Breast epithelium (tissue), 2 donors: ENCODE measurements around a stretch of chr12.

DNA sequence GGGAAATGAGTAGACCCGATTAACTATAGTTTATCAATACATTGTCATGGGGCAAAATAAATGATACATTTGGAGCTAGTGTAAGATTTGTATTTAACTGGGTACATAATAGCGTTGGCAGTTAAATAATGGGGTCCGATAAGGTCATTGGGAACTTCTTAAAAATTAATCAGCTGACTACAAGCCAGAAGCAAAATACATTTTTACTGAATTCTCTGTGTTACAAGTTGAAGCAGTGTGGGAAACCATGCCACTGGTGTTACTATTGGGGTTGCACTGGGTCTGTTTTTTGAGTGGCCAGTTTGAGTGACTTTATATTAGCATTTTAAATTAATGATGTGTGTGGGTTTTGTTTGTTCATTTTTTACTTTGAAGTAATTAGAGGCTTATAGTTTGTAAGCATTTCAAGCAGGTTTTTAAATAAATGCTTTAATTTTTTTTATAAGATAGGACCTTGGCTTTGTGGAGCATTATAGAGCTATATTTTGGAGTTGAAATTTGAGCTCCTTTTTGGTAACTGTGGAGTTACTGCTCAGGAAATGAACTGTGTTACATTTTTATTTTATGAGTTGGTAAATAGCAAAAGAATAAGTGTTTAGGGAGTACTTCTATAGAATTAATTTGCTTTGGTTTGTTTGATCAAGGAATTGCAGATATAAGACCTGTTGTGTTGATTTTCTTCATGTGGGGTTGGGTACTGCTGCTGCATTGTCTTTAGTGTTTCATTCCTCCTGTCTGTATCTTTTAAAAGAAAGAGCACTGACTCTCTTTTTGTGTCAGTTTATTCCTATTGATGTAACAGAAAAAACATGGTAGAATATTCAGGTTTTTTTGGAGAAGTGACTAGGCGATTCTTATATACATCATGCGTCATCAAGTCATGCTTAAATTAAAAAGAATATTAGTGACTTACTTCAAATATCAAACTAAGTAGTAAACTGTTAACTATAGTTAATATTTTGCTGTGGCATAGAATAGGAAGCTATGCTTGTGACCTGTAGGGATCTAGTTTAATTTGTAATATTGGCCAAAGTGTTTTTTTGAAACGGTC, 3.5 kb downstream of the ATP2A2 start:
- PRO-cap, result no peak
- RAMPAGE, long total RNA, 2 experiments, result no peak in any of the 2 experiments

- PRO-cap, result no peak
- RAMPAGE, long total RNA, 2 experiments, result no peak in any of the 2 experiments
Observed at GRCh38 chr12:110327445-110328165, 46.6 kb downstream of the ATP2A2 start.

GRCh38 chr12:110343085-110343938, 60.2 kb downstream of the ANAPC7 start:
- PRO-cap, result no peak
- RAMPAGE, long total RNA, 2 experiments, result no peak in any of the 2 experiments

DNA sequence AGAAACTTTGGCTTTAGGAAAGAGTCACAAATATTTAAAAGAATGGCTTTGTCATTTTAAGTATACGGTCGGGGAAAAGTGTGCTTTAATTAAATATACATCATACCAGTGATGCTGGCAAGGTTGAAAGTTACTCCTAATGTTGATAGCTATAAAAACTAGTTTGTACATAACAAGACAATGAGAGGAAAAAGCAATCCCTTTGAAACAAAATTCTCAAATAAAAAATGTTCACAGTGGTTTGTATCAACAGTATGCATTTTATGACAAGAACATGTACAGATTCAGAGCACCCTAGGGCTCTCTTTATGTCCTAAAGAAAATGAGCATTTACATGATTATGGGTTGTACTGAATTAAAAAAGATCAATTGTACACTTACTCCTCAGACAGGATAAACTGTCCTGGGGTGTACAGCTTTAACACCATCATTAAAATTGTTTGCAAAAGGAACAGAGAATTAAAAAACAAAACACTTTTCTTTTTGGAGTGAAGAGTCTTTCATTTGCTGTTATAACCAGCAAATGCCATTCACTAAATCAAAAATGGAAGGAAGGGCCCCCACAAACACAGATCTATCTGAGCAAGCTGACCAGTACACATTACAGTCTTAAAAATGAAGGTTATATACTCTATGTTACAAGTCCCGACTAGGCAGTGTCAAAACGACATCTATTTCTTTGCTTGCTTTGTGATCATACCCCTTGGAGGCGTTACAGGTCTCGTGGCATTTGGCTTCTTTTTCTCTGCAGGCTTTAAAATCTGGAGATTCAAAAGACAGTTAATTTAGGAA, 22.1 kb downstream of the PPP1CC start:
- PRO-cap, result no peak
- RAMPAGE, long total RNA, 2 experiments, result no peak in any of the 2 experiments

DNA sequence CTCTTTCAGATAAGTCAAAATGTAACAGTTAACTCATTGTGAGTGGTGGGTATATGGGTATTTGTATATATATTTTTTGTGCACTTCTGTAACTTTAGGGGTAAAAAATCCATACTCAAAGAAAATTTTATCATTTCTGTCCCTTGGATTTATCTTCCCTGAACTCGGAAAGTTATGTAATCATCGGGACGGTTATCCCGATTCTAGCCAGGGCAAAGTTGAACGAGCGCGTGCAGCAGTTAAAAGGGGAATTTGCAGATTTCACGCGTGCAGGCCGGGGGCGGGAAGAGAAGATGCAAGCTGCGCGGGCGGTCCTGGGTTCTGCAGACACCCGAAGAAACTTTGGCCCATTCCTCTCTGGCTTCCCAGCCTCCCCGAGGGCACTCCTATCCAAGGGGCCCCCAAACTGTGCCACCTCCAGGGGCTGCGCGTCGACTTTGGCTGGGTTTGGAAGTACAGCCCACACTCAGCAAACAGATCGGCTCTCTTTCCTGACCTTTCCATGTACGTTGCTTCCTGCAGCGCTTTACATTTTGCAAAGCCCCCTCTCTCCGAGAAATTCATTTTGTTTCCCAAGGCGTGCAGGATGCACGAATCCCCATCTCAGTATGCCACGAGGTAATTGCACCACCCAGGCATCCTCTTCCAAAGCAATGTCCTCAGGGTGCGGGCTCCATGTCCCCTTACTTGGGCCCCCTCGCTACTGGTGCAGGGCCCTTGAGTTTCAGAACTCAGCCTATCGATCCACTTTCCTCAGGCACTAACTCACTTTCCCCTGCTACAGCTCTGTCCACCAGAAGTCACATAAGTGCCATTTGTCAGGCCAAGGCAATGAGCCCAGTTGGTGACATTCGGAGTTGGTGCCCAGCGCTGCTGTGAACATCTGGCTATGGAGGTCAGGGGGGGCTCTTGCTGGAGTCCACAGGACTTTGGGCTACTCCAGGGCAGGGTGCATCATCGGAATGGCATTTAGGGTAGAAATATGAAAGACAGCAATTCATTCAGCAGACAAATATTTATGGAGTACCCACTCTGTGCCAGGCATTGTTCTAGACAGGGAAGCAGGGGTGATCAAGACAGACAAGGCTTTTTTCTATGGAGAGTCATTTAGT, 1.1 kb upstream of the PPP1CC start:
- PRO-cap, result no peak
- RAMPAGE, long total RNA, 2 experiments, result no peak in any of the 2 experiments

DNA sequence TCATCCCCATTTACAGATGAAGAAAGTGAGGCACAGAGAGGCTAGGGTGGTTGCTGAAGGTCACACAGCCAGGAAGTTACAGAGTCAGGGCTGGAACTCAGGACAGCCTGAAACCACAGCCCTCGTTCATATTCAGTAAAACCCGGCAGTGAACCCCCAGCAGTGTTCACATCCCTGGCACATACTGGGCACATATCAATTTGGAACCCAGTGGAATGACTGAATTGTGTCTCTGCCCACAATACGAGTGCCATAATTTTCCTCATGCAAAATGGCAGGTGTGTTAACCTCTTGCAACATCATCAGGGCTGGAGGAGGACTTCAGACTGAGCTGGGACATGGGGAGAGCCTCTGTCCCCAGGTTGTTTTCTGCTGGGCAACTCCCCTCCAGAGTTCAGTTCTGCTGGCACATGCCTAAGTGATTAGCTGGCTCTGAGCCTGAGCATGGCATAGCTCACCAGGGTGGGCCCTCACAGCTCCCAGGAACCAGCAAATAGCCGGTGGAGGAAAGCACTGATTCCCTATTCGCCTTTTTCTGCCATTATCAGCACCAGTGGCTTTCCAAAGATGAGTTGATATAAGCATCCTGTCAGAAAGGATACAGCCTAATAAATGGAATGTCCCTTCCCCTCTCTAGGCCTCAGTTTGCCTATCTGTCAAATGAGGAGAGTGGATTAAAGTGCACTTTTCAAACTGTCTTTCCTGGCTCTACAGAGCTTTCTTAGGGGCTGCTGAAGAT, 2.2 kb upstream of the PPP1CC start:
- PRO-cap, result no peak
- RAMPAGE, long total RNA, 2 experiments, result no peak in any of the 2 experiments

DNA sequence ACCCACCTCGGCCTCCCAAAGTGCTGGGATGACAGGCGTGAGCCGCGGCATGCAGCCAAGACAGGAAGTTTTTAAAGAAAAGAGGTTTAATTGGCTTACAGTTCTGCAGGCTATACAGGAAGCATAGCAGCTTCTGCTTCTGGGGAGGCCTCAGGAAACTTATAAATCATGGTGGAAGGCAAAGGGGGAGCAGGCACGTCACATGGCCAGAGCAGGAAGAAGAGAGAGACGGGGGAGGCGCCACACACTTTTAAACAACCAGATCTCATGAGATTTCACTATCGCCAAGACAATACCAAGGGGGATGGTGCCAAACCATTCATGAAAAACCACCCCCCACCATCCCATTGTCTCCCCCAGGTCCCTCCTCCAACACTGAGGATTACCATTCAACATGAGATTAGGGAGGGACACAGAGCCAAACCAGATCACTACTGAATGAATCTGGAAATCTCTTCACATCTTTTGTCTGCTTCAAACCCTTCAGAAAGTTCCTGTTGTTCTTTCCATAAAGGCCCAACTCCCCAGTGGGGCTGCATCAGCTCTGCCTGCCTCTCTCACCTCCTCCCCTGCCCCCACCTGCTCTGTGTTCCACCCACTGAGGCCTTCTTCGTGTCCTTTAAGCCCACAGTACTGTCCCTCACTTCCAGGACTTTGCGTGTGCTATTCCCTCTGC, 14.2 kb downstream of the CCDC63 start:
- PRO-cap, result no peak
- RAMPAGE, long total RNA, 2 experiments, result no peak in any of the 2 experiments

GRCh38 chr12:110913160-110913800, 7.1 kb downstream of the MYL2 start:
- PRO-cap, result no peak
- RAMPAGE, long total RNA, 2 experiments, result no peak in any of the 2 experiments

DNA sequence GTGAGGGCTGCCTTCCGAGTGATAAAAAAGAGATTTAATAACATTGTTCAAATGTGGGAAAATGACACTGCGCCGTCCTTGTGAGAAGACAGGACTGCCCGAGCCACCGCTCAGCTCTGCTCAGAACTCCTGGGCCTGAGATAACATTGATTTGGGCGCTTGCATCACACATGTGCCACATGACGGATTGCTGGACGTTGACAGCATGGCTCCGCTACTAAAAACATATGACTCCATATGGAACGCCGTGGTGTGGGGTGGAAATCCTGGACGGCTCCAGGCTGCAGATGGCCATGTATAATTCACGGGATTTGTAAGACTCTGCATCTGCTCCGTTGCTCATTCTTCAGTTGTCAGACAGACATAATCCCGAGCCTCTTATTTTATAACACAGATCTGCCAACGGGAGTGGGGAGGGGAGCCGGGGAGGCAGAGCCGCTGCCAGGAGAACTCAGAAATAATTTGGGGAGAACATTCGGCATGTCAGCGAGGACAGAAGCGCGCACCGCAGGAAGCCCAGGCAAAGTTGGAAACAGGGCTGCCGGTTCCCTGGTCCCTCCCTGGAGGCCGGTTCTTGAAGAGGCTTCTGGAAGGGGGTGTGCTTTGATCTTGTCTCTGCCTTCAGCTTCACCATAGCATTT, 45.7 kb upstream of the MYL2 start:
- PRO-cap, result no peak
- RAMPAGE, long total RNA, 2 experiments, result no peak in any of the 2 experiments

GRCh38 chr12:111033669-111034039, 311 bp upstream of the CUX2 start:
- PRO-cap, result no peak
- RAMPAGE, long total RNA, 2 experiments, result no peak in any of the 2 experiments

- PRO-cap, result no peak
- RAMPAGE, long total RNA, 2 experiments, result no peak in any of the 2 experiments
Observed at GRCh38 chr12:111360903-111361649, 7.8 kb downstream of the PHETA1 start.

GRCh38 chr12:111368157-111368865, 584 bp downstream of the PHETA1 start:
- PRO-cap, result no peak
- RAMPAGE, long total RNA, 2 experiments, result no peak in any of the 2 experiments

DNA sequence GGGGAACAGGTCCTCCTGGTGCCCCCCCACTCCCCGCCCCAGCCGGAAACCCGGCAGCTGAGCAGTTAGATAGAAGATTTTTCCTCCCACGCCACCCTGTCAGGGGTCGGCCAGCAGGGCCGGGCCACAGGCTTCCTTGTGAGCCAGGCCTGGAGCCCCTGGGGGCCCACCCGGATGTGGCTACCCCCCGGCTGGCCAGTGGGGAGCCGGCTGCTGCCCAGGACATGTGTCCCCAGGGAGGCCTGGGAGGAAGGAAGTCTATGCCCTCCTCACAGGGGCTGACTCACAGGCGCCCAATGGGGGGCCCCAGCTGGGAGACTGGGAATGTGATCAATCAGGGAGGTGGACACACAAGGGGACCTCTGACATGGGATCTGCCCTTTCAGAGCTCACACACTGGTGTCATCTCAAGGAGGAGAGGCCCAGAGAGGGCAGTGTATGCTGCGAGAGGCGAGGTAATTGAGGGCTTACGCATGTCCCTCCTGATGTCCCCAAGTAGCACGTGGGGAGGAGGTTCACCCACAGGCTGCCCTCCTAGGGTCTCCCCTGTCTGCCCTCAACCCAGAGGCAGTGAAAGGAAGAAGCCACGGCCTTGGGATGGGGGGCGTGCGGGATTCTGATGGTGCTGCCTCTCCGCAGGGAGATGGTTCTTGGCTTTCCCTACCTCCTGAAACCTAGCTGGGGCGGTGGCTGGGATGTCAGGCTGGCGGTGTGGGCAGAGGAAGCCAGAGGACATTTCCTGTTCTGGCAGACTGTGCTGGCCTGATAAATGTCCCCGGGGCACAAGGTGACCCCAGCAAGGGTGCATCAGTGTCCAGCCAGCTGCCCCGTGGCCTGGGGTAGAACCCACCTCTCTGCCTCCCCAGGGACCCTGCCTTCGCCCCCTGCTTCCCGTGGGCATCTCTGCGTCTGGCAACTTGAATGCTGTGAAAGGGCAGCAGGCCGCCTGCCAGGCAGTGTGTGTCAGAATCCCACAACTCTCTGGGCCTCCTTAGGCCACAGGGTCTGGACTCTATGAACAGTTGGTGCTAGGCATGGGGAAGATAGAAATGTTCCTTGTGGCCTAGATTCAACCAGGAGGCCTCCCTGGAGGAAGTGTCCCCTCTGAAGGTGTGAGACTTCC, 4.5 kb downstream of the SH2B3 start:
- PRO-cap, result no peak
- RAMPAGE, long total RNA, 2 experiments, result no peak in any of the 2 experiments

- PRO-cap, result no peak
- RAMPAGE, long total RNA, 2 experiments, result no peak in any of the 2 experiments
Observed at GRCh38 chr12:111437649-111438346, 32.1 kb downstream of the SH2B3 start.

DNA sequence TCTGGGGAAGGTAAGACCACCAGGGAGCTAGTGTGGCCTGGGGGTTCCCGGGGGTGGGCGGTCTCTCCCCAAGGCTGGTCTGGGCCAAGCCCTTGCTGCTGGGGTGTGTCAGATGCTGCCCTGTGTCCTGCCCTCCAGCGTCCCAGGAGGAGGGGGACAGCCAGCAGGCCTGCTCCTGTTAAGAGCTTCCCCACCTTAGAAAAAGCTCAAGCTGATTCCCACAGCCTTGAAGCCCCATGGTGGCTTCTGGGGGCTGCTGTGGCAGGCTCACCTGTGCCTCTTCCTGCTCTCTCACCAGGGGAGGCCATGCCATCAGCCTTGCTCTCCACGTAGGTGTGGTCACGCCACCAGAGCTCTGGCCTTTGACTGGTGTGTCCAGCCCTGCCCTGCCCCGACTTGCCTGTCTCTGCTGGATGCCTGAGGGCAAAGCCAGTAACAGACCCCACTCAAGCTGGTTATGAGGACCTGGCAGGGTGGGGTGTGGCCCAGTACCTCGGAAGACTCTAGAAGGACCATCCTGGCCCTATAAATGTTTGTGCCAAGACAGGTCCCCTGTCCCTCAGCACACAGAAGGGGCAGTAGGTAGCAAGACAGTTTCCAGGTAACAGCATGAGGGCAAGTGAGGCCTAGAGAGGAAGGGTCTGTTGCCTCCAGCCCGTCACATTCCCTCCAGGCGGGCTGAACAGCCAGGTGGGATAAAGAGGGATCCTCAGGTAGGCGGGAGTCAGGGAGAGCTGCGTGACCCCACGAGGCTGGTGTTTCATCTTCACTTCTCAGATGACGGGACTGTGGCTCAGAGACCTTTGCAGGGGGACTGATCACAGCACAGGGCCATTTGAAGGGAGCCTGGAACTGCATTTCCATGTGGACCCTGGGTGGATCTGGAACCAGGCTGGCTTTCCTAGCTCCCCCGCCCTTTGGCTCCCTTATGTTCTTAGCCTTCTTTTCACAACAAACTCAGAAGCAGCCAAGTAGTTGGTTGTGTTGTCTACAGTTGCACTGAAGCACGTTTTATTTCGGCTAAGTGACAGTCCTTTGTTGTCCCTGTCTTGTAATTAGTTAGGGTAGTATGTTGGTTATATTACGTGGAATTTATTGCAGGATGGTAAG, 37.1 kb downstream of the SH2B3 start:
- PRO-cap, result no peak
- RAMPAGE, long total RNA, 2 experiments, result no peak in any of the 2 experiments

GRCh38 chr12:111454553-111455065, 48.9 kb downstream of the SH2B3 start:
- PRO-cap, result no peak
- RAMPAGE, long total RNA, 2 experiments, result no peak in any of the 2 experiments

DNA sequence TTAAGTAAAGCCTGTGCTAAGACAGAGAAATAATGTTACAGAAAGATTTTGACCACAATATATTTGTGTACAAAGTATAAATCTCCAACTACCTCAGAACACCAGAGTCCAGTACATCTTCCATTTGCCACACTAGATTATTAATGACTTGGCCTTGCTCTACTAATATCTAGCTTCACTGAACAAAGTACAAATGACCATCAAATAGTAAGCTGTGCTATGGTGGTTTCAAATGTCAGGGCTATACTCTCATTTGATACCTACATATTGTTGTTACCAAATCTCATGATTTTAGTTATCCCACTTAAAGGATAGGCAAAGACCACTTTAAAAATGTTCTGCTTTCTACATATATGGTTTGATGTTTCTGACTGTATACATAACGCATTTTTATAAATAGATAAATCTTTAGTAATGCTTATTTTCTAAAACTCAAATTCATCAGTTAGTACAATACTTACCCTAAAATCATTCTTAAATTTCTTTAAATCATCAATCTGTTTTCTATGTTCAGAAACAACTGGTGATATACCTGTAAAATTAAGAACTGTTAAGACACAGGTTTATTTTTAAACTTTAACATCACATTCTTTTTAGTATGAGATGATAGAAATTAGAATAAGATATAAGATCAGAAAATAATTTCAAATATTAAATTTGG, 89.9 kb downstream of the ATXN2 start:
- PRO-cap, result no peak
- RAMPAGE, long total RNA, 2 experiments, result no peak in any of the 2 experiments

- PRO-cap, result no peak
- RAMPAGE, long total RNA, 2 experiments, result no peak in any of the 2 experiments
Observed at GRCh38 chr12:111518555-111519106, 80.5 kb downstream of the ATXN2 start.

DNA sequence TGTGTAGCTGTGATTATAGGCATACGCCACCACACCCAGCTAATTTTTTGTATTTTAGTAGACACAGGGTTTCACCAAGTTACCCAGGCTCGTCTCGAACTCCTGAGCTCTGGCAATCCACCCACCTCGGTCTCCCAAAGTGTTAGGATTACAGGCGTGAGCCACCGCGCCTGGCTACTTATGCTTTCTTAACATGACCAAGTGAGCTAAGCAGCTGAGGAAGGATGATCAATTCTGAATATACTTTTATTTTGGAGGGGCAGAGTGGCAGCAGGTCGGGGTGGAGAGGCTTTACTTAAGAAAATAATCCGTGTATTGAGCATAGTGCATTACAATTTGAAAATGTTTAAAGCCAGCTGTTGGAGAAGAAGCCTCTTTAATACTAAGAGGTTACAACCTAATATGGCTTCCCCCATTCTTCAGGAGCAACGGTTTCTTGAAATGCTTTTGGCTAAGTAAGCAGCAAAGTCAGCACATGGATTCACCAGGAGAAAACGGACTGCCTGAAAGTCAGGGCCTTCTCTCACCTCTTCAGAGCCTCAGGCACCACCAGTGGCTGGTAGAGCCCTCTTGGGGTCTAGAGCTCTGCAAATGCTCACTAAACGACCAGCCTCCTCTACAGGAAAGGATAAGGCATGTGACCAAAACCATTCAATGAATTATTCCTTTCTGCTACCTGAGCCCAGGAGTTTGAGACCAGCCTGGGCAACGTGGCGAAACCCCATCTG, 11.2 kb downstream of the BRAP start:
- PRO-cap, result no peak
- RAMPAGE, long total RNA, 2 experiments, result no peak in any of the 2 experiments

DNA sequence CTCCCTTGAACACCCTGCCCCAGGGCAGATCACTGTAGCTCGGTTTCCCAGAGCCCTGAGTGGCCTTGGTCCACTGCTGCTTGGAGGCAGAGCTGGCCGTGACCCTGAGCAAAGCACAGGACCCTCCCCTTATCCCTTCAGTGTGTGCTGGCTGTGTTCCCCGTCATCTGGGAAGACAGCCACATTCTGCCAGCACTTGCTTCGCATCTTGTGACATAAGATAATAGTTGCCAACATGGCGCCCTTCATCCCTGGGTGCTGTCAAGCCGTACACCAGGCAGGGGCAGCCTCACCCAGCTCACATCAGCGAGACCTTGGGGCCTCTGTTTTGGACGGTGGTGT, 12.1 kb upstream of the ALDH2 start:
- PRO-cap, result no peak
- RAMPAGE, long total RNA, 2 experiments, result no peak in any of the 2 experiments